Placental epithelial cell (primary cell): ENCODE data around the genes RNF144A and ID2.

DNA sequence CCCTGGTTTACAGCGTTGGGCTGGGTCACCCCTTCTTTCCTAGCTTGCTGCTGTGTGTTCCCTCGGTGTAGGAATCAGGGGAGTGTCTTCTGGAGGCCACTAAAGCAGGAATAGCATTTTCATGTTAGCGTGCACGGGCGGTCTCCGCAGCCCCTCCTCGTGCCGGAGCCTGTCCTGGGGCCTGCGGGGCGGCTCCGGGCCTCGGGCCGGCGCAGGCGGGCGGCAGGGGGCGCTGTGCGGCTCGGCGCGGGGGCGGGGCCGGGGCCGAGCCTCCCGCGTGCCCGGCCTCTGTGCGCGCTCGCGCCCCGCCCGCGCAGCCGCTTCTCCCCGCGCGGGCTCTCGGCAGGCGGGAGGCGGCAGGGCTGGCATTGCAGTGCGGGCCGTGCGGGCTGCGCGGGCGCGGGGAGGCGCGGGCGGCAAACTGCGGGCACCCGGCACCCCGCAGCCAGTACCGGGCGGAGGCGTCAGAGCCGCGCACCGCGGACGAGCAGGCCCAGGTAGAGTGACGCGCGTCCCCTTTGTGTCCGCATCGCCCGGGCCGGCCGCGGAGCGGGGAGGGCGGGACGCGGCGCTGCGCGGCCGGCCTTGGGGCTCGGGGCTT lies at the start of gene RNF144A:
RNF144A (plus strand) TSS at position 287 of the 601 bp plus-strand sequence.
- CAGE, long polyA plus RNA = no peak

DNA sequence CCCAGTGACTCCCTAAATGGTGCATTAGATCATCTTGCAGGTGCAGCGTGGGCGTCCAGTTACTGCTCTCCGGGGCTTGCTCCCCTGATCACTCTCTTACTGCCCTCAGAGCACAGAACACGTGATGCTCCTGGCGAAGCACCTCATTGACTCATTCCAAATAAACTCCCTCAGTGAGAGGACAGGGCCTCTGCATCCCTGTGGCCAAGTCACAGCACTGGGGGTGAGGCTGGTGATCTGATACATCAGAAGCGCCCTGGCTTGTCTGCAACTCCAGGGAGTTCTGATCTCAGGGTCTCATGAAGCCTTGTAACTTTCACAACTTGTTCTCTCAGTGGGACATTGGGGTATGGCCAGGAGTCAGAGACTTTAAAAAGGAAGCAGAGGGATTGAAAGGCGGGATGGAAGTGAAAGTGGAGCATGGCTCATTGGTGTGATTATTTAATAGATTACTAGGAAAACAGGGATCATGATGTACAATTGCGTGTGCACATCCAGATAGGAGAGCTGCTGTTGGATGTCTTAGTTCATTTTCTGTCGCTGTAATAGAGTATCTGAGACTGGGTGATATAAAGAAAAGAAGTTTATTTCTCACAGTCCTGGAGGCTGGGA lies 41.8 kb downstream of the RNF144A start:
- CAGE, long polyA plus RNA = no peak

DNA sequence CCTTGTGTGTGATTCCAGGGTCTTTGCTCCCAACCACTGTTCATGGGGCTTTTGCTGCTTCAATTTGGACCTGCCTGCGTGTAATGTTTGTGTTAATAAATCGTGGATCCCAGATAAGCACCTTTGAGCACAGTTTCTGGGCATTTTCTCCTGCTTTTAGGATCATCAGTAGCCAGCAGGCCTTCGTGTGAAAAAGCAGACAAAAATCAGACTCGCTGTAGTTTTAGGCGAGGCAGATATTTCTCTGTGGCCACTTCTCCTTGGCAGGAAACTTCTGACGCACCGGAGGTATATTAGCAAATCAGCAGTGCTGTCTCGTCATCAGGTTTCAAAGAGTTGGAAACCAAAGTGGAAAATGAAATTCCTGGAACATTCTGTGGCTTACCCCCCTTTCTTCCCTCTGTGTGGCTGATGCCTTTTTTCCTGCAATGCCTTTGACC lies 93.1 kb downstream of the RNF144A start:
- CAGE, long polyA plus RNA = no peak

DNA sequence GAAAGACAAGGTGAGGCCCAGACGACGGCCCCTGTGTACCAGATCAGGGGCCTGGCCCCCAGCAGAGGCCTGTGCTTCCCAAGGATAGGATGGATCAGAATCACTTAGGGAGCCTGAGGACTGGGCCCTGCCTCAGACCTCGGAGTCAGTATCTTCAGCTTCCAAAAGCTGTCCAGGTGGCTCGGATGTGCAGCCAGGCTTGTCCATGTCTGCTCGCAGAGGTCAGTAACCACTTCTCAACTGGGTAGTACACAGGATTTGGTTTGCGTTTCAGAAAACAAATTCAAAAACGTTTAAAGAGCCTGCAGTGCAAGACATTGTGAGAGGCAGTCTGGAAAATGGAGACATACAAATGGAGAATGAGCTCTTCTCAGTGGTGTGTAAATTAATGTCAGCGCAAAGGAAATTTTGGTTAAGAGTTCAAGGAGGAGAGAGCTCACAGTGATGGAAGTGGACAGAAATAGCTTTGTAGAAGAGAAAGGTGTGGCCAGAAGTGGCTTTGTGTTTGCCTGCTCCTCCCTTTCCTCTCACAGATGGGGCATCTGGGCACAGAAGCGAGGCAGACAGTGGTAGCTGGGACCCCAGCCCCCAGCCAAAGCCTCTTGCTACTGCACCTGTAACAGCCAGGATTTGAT lies 111.2 kb downstream of the RNF144A start:
- CAGE, long polyA plus RNA = no peak

DNA sequence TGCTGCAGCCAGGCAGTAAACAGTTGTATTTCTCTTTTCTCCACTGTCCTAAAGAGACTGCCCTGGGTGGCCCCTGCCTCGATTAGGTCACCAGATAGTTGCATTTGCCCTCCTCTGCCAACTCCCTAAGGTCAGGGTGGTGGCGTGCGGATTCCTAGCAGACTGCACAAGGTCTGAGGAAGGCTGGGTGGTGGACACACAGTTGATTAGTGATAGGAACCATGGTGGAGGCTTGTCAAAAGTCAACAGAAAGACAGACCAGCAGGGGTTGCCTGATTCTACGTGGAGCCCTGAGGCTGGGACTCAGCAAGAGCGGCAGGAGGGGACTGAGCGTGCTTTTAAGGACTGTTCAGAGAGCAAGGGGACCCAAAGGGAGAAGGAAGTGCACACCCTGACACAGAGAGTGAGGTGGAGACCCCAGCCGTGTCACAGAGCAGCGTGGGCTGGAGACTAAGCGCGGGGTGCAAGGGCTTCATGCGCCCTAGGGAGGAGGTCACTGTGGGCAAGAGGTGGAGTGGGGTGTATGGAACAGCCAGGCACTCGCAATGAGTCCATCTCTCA lies 513.2 kb downstream of the RNF144A start:
- CAGE, long polyA plus RNA = no peak

DNA sequence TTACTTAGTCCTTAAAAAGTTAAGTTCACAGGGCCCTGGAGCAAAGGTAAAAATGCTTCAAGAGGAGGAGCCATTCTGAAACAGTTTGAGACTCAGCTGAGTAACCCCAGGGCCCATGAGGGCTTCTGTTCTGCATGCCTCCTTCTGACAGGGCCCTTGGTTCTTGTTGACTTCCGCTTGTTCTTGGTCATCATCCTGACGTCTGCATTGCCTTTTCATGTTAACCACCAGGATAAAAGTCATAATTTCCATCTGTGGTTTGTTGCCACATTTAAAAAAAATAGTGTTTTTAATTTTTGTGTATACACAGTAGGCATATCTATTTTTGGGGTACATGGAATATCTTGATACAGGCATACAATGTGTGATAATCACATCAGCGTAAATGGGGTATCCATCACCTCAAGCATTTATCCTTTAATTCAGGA lies 550.9 kb downstream of the RNF144A start:
- CAGE, long polyA plus RNA = no peak

- CAGE, long polyA plus RNA = no peak
These were observed 803.9 kb upstream of the ID2 start for GRCh38 chr2:7877706-7878655.

- CAGE, long polyA plus RNA = no peak
These were observed 703.5 kb upstream of the ID2 start for GRCh38 chr2:7978468-7978699.

GRCh38 chr2:8146396-8147063 lies 535.3 kb upstream of the ID2 start:
- CAGE, long polyA plus RNA = no peak

DNA sequence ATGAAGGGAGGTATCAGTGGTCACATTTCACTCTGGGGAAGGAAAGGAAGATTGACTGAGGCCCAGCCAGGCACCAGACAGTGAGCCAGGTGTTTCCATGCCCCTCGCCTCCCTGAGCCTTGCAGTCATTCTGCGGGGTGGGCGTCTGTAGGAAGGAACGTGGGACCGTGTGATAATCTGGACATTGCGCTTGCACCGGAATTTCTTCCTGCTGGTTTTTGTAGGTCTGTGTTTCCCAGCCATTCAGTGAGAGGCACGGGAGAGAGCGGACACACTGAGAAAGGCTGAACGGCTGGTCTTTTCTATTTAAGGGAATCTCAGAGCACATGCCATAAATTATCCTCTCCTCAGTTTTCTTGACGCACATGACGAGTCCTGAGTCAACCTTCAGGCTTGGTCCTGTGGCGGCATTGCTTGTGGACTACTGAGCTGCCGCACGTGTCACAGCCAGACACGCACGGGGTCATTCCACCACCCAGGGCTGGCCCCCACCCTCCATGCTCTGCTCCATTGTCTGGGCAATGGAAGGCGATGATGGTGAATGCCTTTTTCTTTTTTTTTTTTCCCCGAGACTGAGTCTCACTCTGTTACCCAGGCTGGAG lies 519.3 kb upstream of the ID2 start:
- CAGE, long polyA plus RNA = no peak

DNA sequence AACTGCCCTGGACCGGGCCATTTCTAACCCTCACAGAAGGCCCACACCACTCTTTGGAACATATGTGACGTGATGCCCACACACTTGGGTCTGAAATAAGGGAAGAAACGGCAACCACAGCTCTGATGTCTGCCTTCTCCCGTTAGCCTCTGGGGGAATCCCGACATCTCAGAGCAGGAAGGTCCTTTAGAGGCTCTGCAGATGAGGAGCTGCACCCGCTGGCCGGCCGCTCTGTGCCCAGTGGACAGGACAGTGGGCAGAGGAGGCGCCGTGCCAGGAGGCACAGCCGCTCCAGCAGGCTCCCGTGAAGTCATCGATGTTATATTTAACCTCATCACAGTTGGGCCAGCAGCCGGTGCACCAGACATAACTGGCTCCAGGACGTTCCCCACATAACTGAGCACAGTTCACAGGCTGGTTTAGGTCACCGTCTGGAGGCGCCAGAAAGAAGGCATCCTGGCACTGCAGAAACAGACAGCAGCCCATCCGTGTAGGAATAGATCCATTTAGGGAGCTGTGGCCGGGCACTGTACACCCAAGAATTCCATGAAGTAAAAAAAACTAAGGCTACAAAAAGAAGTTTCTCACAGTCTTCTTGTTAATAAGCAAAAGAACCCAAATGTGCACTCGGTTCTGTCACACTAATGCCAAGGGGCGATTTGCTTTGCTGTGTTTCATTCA lies 461.8 kb upstream of the ID2 start:
- CAGE, long polyA plus RNA = no peak

DNA sequence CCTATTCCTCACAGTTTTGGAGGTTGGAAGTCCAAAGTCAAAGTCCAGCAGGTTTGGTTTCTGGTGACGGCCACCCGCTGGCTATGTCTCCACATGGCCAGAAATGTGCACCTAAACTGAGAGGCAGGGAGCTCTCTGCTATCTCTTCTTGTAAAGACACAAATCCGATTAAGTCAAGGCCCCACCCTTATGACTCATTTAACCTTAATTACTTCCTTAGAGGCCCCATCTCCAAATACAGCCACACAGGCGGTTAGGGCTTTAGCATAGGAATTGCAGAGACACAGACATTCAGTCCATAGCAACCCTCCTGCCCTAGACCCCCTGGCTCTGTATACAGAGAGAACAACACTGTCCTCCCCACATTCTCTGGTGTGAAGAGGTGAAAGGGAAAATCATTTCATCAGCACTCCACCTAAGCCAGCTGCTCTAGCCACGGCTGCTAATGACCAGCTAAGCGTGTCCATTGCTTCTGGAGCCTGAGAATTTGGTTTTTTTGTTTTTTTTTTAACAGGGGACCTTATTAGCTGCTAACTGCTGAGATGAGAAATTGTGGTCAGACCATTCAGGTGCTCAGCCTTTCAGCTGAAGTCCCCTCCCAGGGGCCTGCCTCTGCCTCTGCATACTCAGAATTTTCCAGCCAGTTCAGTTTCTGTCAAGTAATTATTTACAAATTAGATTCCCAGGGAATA lies 368.8 kb upstream of the ID2 start:
- CAGE, long polyA plus RNA = no peak

GRCh38 chr2:8454658-8455238 lies 227.1 kb upstream of the ID2 start:
- CAGE, long polyA plus RNA = no peak

- CAGE, long polyA plus RNA = no peak
These were observed 146.9 kb upstream of the ID2 start for GRCh38 chr2:8534683-8535683.

DNA sequence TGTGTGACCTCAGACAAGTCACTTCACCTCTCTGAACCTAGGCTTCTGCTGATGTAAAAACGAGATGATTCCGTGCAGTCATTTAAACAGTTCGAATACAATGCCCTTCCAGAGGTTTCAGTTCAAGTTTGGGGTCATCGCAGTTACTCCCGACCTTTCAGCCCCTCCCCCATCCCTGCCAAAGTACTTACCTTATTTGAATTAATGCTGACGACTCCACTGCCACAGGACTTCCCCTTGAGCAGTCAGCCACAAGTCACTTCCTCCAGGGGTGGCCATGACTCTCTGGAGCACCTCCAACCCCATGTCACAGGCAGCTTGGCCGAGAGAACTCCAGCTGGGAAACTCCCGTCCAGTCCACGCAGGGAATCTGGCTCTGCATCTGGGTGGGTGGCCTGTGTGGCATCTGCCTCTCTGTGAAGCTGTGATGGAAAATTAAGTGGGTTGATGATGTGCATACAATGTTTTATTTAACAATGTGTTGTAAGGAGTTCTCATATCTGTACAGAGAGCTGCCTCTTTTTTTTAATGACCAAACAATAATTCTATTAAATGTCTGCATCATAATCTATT lies 105.0 kb upstream of the ID2 start:
- CAGE, long polyA plus RNA = no peak

DNA sequence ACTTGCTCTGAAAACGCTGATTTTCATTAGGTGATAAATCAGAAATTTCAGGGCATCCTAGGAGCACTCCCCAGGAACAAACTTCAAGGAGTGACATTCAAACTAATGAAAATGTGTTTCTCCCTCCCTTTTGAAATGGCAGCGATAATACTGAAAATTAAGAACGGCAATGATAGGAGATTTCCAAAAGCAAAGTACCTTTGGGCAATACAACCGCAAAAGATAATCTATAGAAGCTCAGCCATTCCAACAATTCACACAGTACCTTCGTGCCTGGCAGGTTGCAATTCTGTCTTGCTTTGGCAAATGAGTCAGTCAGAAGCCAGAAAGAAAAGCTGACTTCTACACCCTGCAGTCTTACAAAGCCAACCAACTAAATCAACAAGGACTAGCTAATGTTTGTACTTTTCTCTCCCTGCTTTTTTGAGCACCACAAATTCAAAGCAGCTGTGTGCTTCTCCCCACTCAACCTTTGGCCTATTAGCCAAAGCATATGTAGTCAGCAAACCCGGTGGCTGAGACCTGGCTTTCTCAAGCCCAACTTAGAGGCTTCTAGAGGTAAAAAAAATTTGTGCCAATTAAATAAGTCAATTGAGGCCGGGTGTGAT lies 25.7 kb upstream of the ID2 start:
- CAGE, long polyA plus RNA = no peak

- CAGE, long polyA plus RNA = no peak
These were observed 19.2 kb upstream of the ID2 start for GRCh38 chr2:8662585-8663074.

- CAGE, long polyA plus RNA = no peak
These were observed 204 bp upstream of the ID2 start for GRCh38 chr2:8681718-8681986.

DNA sequence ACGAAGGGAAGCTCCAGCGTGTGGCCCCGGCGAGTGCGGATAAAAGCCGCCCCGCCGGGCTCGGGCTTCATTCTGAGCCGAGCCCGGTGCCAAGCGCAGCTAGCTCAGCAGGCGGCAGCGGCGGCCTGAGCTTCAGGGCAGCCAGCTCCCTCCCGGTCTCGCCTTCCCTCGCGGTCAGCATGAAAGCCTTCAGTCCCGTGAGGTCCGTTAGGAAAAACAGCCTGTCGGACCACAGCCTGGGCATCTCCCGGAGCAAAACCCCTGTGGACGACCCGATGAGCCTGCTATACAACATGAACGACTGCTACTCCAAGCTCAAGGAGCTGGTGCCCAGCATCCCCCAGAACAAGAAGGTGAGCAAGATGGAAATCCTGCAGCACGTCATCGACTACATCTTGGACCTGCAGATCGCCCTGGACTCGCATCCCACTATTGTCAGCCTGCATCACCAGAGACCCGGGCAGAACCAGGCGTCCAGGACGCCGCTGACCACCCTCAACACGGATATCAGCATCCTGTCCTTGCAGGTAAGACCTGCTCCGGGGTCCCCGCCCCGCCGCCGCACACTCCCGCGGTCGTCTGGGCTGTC lies at the start of gene ID2:
ID2 (plus strand) TSS at position 70 of the 589 bp plus-strand sequence.
- CAGE, long polyA plus RNA = no peak

- CAGE, long polyA plus RNA = no peak
These were observed 11.4 kb downstream of the ID2 start for GRCh38 chr2:8693332-8693602.